ENCODE measurements around the genes SPEM1, EIF4A1 and CYB5D1.

- RRBS, result 2% methylated on average over 7 of the region's 56 CpGs
Observed at GRCh38 chr17:7296168-7296968, 1.9 kb upstream of the YBX2 start.

DNA sequence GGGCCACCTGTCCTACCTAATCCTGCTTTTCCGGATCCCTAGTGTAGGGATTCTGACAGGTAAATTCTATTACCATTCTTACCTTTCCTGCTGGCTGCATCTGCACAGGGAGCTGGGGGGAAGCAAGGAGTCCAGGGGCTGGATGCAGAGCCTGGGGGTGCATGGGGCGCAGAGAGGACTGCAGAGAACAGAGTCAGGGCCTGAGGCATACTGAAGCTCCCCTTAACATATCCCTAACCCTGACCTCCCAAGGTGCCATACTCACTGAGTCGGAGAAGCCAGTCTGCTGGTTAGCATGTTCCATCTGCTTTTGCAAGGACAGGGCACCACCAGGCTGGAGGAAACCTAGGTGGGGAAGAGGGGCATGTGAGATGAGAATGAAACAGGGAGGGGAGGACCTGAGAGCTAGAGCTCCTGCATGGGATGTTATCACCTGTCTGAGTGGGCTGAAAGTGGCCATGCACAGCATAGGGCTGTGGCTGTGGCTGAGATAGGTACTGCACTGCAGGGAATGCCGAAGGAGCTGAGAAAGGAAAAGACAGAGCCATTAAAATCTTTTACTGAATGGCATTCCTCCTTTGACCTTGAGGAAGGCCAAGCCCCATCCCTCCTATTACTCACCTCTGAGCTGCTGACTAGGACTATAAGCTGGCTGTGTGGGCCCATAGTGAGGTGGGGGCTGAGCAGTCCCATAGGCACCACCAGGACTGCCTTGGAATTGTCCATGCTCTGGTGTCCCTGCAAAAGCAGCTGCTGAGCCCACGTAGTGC, 2.0 kb downstream of the GPS2 start:
- RRBS, result no CpG with 5 or more reads among the region's 5 CpGs

DNA sequence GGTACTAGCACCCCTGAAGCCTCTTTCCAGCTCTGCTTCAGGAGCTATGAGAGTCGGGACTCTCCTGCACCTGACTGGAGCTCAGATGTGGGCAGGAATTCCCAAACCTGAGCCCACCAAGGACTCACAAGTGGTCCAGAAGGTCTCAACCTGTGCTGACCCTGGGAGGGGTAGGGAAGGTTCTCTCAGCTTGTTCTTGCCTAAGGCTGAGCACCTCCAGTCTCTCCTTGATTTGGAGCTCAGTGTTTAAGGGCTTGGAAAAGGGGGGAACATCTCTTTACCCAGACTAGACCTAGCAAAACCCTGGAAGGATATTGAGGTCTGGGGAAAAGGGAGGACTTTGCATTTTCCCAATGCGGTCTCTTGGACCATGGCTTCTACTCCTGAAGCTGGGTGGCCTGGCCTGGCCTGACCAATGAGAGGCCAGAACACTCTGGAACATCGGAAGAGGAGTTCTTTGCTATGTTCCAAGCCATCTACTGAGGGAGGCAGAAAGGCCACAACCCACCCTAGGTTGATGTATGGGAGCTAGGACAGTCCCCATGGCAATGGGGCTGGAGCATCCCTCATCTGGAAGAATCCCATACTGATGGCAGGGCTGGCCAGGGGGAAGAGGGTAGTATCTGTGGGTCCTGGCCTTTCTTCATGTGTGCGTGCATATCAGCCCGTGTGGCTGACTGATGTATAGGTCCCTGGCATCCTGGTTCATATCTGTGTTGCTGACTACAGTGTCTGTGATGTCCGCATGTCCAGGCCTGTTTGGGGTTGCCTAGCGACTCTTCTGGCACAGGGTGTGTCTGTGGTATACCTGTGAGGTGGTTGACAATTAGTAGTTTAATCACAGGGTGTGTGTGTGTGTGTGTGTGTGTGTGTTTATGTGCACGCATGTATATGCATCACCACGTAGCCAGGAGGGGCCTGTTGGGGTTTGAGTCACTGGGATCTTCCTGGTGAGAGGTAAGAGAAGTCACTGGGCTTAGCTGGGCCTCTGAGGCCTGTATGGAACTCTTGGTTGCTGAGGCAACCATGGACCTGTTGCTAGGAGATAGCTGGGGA, 944 bp upstream of the TMEM95 start:
- RRBS, result no CpG with 5 or more reads among the region's 9 CpGs

DNA sequence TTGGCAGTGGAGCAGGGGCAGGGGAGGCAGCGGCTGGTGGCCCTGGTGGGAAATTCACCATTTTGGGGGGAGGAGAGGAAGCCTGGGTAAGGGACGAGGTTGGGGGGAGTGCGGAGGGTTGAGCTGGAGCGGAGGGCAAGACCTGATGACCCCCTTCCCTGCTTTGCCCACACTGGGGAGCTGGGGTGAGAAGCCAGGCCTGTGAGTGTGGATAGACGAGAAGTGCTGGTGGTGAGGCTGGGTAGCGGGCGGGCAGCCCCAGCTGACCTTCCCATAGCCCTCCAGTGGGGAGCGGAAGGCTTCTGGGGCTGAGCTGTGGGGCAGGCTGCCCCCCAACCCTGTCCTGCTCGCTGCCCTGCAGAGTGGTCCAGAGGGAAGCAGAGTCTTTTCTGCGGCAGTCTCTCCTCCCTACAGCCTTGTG, 3.6 kb downstream of the NLGN2 start:
- RRBS, result no CpG with 5 or more reads among the region's 10 CpGs

DNA sequence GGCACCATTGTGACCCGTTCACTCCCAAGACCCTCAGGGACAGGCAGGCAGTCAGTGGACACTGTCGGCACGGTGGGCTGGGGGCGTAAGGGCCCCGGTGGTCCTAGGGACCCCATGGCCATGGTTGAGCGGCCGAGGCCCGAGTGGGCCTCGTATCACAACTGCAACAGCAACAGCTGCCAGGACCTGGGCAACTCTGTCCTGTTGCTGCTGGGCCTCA, at the start of gene SPEM1:
Gene SPEM1 (plus strand): TSS at position 54 of the 220 bp plus-strand sequence.
- RRBS, result no CpG with 5 or more reads among the region's 9 CpGs

DNA sequence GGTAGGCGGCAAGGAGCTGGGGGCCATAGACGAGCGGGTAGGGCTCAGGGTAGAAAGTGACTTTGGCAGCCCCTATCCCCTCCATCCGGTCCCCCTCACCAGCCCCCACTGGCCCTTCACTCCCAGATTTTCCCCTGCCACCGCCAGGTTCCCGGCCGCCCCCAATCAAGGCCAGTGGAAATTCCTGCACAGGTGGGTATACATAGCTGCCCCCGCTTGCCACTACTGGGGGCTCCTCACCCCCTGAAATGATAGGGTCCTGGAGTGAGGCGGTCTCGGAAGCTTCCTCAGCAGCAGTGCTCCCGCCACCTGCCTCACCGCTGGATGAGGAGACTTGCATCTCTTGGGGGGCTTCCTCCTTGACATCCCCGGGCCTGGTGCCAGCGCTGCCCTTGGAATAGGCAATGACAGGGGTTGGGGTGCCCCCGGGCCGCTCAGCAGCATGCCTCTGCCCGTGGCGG, 17.2 kb downstream of the ZBTB4 start:
- RRBS, result 91% methylated on average over 4 of the region's 18 CpGs

DNA sequence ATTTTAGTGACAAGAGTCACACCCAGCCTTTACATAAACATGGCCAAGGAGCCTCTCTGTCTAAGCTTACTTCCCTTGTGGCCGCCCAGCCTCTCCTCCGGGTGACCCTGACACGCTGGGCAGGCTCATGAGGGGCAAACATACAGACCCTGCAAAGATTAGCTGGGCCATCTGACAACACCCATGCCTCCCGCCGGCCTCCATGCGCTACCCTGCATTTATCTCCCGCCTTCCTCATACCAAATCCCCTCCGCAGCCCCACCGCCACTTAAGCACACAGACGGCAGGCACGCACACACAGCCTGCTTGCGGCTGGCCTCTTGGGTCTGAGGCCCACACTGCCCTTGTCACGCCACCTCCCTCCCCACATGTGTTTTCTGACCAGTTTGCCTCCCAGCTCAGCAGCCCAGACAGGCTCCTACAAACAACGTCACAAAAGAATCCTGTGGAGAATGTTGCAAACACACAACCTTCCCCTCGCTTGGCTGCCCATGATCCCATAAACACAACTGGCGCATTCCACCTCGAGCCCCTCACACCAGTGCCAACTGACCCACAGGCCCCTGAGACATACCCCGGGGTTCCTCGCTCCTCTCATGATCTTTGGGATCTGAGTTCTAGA, 1.5 kb downstream of the ZBTB4 start:
- RRBS, result 0% methylated on average over 4 of the region's 19 CpGs

- RRBS, result no CpG with 5 or more reads among the region's 14 CpGs
Observed at GRCh38 chr17:7508682-7509299, 27.5 kb downstream of the SLC35G6 start.

DNA sequence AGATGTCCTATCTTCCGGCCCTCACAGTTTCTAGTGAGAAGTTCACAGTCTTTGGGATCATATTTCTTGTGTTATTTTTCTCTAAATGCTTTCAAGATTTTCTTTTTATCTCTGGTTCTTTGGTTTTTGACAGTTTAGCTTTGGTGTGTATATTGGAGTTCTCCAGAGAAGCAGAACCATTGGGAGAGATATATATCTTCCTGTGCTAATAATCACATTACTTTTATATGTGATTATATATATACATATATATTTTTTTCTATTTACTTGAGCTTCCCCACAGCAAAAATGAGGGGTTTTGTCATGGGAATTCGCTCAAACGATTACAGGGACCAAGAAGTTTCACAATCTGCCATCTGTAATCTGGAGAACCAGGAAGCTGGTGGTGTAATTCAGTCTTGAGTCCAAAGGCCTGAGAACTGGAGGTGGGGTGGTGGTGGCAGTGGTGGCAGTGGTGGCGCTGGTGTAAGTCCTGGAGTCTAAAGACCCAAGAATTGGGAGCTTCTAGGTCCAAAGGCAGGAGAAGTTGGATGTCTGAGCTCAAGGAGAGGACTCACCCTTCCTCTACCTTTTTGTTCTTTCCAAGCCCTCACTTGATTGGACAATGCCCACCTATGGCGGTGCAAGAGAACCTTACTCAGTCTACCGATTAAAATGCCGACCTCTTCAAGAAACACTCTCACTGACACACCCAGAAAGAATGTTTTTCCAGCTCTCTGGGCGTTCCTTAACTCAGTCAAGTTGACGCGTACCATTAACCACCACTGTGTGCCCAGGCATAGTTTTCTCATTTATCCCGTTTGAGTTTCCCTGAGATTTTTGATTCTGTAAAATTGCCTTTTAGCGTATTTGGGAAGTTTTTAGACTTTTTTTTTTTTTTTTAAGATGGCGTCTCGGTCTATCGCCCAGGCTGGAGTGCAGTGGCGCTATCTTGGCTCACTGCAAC, 32.9 kb upstream of the TNFSF12 start:
- RRBS, result no CpG with 5 or more reads among the region's 16 CpGs

GRCh38 chr17:7572266-7573121, at the start of gene EIF4A1:
Gene EIF4A1, plus strand, starts transcription at chr17:7572825.
- RRBS, result 1% methylated on average over 35 of the region's 63 CpGs

GRCh38 chr17:7576099-7576963, 3.1 kb upstream of the CD68 start:
- RRBS, result no CpG with 5 or more reads among the region's 18 CpGs

GRCh38 chr17:7586590-7587202, 3.0 kb downstream of the MPDU1 start:
- RRBS, result no CpG with 5 or more reads among the region's 8 CpGs

GRCh38 chr17:7837316-7838077, 3.5 kb downstream of the KDM6B start:
- RRBS, result no CpG with 5 or more reads among the region's 8 CpGs

DNA sequence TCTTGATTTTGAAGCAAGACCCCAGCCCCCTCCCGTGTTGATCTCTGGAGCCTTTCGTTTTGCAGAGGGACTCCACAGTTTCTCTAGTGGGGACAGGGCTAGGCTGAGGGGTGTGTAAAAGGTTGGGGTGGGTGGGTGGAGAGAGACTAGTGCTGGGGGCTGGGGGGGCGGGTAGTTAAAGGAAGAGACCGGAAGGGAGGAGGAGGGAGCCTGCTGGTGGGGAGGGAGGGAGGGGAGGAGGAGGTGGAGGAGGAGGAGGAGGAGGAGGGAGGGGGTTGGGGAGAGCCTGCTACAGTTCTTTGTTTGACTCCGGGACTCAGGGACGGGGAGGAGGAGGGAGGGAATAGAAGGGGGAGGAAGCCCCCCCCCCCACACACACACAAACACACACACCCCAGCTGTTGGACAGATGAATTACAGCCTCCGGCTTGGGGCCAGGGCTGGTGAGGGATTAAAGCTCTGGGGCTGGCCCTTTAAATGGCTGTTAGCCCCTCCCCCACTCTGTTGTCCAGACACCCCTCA, 4.1 kb downstream of the KDM6B start:
- RRBS, result no CpG with 5 or more reads among the region's 7 CpGs

DNA sequence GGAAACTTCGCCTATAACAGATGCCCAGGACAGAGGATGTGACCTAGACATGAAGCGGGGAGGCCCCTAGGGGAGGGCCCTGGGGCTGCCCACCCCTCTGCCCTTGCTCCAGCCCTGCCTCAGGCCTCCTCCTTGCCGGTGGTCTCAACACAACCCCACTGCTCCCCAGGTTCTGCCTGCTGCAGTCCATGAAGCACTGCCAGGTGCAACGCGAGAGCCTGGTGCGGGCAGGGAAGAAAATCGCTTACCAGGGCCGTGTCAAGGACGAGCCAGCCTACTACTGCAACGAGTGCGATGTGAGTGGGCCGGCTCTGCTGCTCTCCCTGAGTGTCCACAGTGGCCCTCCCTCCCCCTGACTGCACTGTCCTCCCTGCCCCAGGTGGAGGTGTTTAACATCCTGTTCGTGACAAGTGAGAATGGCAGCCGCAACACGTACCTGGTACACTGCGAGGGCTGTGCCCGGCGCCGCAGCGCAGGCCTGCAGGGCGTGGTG, 2.0 kb upstream of the TMEM88 start:
- RRBS, result 98% methylated on average over 5 of the region's 21 CpGs

GRCh38 chr17:7857815-7858155, at the start of gene CYB5D1:
Gene CYB5D1, plus strand, starts transcription at chr17:7858003.
- RRBS, result 2% methylated on average over 13 of the region's 27 CpGs

DNA sequence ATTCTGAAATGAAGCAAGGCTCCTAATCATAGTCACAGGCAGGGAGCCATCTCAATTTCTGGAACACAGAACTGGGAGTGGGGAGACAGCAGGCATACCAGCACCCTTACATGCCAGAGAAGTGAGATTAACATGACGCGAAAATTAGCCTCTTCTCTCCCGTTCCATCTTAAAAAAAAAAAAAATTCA, 1.2 kb downstream of the RNF227 start:
- RRBS, result no CpG with 5 or more reads among the region's 3 CpGs

DNA sequence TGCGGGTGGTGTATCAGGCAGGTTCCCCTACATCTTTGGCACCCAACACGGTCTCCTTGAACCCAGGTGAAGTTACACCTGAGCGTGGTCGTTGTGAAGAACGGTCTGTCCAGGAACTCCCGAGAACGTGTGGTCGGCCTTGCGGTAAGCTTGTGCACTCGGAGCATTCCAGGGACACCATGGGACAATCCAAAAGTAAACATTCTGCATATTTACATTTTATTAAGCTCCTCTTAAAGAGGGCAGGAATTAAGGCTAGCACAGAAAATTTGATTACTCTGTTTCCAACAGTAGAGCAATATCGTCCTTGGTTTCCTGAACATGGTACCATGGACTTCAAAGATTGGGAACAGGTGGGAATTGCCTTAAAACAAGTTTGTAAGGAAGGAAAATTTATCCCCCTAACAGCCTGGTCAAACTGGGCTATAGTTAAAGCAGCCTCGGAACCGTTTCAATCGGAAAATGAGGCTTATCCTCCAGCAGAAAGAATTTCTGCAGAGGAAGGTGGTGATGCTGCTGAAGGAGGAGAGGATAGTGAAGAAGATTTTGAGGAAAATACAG, 18.2 kb downstream of the ALOX15B start:
- RRBS, result no CpG with 5 or more reads among the region's 14 CpGs

DNA sequence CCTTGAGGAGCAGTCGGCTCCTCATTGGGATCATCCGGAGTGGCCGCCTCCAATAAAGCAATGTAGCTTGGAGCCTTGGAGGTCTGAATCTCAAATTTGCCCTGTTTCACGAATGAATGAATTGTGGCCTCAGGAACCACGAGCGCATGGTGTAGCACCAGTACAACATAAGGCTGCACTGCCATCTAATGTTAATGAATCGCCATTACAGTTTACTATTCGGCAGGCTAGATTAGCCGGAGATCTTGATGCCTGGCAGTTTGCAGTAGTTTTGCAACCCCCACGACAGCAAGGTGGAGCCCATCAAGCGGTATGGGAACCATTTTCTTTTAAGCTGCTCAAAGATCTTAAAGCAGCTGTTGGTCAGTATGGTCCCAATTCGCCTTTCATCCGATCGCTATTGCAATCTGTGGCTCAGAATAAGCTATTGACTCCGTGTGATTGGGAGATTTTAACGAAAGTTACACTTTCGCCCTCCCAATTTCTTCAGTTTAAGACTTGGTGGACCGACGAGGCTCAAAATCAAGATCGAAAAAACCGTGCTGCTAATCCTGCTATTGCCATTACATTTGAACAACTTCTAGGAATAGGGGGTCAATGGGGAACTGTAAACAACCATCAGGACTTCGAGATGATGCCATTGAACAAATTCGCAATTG, 18.9 kb downstream of the ALOX15B start:
- RRBS, result no CpG with 5 or more reads among the region's 23 CpGs

DNA sequence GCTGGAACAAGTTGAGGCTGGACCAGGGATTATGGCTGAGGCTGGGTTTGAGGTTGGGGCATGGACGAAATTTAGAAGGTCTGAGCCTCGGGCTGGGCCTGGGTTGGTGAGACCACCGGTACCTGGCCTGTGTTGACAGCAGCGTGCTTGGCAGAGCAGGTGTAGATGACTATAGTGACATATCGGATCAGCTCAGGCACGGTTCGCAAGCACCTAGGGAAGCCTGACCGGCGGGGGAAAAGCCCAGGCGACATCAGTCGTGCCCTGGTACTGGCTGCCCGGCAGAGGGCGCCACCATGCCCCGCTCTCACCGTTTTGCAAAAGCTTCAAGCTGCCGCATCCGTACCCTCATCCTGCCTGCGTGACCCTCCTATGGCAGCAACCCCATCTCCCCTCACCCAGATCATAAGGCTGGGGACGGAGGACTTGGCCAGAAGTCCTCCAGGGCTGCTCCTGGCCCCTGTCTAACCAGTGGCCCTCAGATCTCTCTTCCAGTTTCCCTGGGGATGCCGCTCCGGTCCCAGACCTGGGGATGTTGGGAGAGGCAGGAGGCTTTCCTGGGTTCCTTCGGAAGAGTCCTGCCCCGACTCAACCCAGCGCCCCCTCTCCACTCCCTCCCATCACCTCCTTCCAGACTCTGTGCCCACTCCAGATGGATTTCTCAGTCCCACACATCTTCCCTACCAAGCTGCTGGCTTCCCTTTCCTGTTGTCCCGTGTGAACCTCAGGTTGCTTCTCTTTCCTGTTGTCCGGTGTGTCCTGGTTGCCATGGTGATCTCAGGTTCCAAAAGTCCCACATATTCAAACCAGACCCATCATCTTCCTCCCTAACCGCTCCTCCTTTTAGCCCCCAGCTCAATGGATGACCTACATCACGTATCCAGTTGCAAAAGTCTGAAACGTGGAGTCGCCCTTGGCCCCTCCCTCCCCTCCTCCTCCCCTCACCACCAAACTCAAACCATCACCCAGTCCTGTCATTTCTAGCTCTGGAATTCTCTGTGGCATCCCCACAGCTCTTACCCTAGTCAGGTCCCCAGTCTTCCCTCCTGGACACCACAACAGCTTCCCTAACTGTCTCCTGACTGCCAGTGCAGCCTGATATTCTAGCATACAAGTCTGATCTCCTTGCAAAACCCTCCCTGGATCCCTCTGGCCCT, 13.6 kb downstream of the ALOX12B start:
- RRBS, result 8% methylated on average over 5 of the region's 30 CpGs

Measured in CMK (cell line).